PC-3 (cell line): ENCODE measurements around the genes MAP6D1, EIF2B5, AP2M1 and PSMD2.

DNA sequence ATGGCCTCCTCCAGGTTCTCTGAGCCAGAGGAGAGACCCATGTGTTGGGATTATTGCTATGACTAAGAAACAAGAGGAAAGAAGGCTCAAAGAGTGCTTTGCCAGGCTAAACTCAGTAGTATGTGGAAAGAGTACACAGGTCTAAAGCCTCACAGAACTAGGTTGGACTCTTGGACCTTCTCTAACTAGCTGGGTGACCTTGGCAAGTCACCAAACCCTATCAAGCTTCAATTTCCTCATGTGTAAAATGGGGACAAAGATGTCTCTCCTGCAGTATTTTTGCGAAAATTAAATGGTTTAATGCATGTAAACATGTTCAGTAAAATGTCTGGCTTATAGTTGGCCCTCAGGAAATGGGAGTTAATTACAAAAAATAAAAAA, 532.9 kb downstream of the SOX2 start:
- RAMPAGE, long total RNA: no peak

GRCh38 chr3:182498670-182498925, 294.7 kb upstream of the ATP11B start:
- RAMPAGE, long total RNA: no peak

DNA sequence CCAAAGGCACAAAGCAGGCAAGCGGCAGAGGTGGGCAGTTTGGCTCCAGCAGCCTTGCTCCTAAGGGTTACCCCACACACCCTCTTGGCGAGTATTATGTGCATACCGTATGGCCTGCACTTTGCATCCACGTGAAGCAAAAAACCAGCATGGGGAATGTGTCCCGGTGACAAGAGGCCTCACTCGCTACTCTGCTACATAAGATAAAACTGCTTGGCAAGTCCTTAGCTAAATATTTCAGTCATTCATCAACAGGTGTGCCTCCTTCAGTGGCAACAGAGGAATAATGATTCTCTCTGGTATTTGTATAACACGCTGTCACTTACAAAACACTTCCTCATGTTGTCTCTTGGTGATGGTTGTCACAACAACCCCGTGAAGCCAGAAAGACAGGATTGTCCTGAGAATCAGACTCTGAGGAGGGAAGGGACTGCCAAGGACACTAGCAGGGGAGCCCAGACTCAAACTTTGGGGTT, 150.7 kb upstream of the ATP11B start:
- RAMPAGE, long total RNA: no peak

DNA sequence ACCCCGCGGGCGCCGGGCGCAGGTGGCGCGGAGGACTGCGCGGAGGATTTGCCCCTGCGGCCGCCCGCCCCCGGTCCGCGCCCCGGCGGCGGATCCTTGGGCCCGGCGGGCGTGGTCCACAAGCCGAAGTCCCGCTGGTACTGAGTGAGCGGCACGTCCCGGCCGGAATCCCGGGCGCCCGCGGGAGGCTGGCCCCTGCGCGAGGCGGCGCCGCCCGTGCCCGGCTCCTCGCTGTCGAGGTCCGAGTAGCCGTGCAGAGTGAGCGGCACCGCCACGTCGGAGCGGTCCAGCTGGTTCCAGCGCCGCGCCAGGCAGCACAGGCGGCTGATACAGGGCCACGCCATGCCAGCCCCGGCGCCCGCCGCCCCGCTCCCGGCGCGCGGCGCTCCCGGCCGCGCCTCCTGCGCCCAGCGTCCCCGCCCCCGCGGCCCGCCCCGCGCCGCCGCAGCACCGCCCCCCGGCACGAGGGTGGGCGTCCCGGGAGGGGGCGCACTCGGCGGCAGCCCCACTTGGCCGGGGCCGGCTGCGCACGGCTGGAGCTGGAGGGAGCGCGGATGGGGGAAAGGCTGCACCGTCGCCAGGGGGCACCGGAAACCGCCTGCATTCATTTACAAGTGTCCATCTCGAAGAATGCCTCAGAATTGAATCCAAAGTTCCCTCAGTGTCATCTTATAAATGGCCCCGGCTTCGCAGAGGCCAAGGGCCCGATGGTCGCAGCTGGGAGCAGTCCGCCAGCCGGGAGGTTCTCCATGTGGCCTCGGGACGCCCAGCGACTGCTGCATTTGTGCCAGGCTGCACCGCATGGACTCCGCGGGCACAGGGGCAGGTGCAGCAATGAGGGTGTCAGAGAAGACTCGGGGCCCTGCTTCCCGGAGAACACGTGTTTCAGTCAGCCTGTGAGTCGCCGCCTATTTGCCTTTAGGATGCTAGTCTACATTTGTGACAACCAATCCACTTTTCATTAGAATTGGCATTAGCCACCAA, at the start of gene MAP6D1:
MAP6D1 (minus strand) TSS at position 374 of the 984 bp plus-strand sequence.
- RAMPAGE, long total RNA: no peak

DNA sequence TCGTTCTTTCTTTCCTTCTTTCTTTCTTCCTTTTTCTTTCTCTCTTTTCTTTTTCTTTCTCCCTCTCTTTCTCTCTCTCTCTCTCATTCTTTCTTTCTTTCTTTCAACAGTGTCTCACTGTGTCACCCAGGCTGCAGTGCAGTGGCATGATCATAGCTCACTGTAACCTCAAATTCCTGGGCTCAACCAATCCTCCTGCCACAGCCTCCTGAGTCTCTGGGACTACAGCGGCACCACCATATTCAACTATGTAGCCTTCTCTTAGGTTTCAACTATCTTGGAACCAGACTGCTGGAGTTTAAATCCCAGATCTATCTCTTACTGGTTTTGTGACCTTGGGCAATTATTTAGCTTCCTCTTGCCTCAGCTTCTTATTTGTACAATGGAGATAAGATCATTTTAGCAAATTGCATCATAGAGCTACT, 27.2 kb upstream of the PARL start:
- RAMPAGE, long total RNA: no peak

- RAMPAGE, long total RNA: no peak
Observed at GRCh38 chr3:184135115-184136156, at the start of gene EIF2B5. TSS of gene EIF2B5 (plus strand) at chr3:184135358.

DNA sequence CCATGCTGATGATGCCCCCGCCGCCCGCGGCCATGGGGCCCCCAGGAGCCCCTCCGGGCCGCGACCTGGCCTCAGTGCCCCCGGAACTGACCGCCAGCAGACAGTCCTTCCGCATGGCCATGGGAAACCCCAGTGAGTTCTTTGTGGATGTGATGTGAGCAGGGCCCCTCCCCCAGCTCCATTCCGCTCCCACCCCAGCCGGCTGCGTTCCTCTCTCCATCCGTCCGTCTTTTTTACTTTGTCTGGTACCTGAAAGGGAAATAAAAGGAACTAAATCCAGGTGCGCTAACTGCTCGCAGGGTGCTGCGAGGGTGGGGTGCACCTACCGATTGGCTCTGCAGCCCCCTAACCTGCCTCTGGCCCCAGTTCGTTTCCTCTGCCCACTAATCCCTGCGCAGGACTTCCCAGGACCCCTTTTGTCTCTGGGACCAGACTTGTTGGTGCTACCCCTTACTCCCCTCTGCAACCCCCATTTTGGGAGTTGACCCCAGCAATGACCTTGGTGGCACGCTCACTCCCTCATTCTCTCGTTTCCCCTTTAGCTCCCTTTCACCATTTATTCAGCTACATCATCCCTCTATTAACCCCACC, 4.0 kb upstream of the AP2M1 start:
- RAMPAGE, long total RNA: no peak

DNA sequence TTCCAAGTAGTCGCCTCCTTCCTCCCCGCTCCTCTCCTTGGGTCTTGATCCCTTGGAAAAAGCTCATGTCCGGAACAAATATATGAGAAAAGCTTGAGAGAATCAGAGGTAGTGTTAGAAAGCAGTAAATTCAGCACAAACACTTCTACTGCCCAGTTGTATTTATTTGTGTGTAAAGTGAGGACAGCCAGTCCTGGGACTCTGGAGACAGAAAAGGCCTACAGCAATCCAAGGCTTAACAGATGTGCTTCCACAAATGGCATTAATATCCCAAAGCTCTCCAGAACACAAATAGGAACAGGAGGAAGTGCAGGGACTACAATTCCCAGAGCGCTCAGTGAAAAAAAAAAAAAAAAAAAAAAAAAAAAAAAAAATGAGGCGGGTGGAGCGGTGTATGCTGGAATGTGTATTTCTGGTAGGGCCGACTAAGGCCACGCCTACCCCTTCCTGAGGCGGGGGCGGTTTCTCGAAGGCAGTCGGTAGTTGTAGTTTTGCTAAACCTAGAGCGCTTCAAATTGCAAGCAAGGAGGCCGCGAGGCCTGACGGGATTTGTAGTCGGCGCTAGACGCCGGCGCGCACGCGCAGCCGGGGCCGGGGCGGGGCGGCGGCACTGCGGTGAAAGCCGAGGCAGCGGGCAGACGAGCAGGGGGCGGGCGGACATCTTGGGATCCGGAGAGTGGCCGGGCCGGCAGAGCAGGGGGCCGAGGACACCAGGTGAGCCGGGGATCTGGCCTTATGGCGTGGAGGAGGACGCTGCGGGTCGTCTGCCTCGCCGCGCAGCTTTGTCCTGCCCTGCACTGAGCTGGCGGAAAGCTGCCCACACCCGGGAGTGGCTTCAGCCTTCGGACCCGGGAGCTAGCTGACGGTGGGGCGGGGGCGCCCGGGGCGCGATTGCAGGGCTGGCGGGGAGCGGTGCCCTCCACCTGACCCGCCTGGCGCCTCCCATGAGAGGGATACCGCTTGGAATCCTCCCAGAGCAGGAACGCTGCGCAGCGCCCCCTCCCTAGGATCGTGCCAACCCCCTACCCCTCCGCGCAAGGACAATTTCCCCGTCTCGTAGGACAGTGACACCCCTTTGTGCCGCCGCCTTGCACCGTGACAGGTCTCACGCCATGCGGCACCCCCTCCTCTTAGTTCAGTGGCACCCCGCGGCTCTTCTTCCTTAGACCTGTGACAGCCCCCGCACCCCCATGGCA, at the start of gene AP2M1:
AP2M1 (plus strand) TSS at position 610 of the 1,196 bp plus-strand sequence.
- RAMPAGE, long total RNA: start-site peak on the plus strand centred at position 646 of the sequence, 104 bp wide, 1,201 and 466 reads in 2 replicates

DNA sequence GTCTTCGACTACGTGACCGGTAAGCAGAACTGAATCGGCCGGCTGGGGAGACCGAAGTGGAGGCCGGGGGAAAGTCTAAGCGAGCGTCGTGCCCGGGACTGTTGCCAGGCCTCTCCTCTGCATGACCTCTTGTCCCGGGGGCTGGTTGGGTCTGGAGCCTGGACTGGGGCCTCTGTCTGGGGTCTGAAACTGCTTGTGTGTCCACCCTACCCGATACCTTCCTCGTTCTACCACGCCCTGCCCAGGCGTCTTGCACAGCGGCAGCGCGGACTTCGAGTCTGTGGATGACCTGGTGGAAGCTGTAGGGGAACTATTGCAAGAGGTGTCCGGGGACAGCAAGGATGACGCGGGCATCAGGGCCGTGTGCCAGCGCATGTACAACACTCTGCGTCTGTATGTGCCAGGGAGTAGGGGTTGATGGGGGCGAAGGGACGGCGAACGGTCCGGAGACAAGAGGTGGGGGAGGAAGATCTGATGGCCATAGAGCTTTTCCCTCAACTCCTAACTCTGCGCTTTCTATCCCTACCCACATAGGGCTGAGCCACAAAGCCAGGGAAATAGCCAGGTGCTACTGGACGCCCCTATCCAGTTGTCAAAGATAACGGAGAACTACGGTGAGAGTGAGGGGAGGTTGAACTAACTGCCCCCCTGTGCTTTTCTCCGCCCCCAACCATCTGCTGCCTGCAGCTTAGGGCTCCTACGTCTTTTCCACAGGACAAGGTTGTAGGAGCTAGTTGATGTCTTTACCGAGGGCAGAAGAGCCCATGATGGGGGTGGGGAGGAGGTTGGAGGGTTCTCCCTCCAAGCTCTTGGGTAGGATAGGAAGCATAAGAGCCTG, 482 bp downstream of the ABCF3 start:
- RAMPAGE, long total RNA: no peak

DNA sequence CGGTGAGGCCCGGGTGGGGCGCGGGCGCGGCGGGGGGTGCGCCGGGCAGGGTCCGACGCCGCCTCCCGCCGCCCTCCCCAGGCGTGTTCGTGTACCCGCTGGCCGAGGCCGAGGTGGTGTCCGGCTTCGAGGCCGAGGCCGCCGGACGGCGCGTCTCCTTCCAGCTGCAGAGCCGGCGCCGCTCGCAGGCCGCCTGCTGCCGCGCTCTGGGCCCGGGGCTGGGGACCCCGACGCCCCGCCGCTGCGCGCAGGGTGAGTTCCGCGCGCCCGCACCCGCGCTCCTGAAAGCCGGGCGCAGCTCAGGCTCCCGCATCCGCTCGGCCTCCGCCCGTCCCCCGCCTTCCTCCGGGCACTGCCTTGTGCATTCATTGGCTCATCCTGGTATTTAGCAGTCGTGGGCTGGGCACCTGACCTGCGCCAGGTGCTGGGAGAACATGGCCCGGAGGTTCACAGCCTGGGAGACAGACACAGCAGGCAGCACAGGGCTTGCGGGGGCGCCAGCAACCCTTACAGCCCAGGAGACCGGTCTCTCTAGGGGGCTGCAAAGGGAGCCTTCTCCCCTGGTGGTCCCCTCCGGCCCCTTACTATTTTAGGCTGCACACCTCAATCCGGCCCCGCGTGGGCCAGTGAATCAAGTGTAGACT, 1.4 kb downstream of the VWA5B2 start:
- RAMPAGE, long total RNA: no peak

DNA sequence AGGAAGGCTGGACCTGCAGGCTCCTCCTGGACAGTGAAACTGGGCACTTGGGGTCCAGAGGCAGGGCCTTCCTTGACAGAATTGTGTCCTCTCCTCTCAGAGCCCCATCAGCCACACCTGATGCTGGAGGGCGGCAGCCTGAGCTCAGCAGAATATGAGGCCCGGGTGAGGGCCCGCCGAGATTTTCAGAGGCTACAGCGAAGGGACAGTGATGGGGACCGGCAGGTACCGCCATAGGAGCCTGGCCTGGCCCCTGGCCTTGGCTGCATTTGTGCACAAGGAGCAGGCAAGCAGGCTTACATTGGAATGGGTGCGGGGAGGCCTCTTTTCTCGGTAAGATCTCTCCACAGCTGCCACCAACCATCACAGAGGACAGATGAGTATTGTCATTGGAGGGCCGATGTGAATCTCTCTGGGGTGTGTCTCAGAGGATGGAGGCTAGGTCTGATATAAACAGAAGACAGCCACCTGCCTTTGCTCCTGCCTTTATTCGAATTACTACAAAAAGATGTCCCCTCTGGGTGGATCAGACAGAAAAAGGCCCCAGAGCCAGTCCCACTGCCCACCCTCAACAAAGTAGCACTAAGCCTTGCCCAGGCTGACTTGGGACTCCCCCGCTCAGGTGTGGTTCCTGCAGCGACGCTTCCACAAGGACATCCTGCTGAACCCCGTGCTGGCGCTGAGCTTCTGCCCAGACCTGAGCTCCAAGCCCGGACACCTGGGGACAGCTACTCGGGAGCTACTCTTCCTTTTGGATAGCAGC, 5.3 kb downstream of the VWA5B2 start:
- RAMPAGE, long total RNA: no peak

DNA sequence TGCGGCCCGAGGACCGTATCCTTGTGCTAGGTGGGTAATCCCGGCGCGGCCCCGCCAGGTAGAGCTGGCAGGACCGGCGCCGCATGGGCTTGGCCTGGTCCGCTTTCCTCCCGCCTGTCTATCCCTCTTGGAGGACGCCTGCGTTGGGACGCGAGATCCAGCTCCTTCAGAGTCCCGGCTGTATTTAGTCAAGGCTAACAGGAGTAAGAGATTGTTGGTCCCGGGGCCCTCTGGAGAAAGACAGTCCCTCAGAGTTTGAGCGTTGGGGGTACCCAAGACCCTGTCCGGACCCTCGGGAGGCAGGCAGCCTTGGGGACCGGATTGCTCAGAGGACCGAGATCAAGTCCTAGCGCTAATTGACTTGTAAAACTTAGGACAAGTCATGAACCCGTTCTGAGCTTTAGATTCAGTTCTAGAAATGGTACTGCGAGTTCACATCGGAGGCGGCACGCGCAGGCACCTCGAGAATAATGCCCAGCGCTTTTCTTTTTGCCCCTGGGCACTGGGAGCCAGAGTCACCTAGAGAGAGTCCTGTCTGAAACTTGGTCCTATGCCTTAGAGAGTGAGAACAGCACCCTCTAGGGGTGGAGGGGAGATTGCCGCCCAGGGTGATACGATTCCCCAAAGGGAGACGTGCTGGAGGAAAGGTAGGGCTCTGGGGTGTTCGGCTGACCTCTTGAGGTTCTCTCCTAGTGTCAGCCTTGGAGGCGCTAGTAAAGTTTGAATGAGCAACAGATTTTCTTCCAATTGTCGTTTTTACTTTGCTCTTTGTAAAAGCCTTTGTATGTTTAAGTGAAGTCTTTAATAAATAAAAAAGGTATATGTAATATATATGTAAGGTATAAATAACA, 614 bp downstream of the EEF1AKMT4 start:
- RAMPAGE, long total RNA: no peak

GRCh38 chr3:184299153-184299975, at the start of gene PSMD2:
TSS of gene PSMD2 (plus strand) at chr3:184299241.
- RAMPAGE, long total RNA: start-site peak on the plus strand at chr3:184299218-184299276, 599 and 95 reads in 2 replicates

GRCh38 chr3:184324582-184325419, 10.4 kb downstream of the EIF4G1 start:
- RAMPAGE, long total RNA: no peak

DNA sequence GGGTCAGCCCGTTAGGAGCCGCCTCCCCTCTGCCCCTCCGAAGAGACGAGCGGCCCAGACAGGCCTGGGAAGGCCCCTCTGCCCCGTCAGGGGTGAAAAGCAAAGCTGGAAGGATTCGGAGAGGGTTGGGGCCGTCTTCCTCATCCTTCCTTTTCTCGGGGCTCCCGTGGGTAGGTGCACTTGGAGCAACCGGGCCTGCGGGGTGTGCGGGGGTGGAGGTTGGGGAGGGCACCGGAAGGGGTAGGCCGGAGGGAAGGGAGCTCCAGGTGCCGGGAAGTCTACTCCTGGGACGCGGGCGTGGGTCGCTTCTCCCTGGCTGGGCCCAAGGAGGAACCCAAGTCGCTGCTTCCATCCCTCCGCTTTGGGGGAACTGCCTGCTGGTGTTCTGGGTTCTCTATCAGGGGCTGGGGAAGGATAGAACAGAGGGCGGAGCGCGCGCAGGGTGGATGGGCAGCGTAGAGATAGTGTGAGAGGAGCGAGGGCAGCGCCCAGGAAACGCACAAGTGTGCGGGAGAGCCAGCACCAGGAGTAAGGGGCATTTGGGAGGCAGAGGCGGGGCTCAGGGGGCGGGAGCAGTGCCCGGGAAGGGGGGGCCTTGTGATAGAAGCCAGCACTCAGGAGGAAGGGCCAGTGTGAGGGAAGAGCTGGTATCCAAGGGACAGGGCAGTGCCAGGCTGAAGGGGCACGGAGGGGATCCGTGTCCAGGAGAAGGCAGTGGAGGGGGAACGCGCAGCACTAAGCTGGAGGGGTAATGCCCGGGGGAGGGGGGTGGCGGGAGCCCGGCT, 659 bp downstream of the POLR2H start:
- RAMPAGE, long total RNA: no peak

GRCh38 chr3:184368132-184368408, 6.6 kb downstream of the POLR2H start:
- RAMPAGE, long total RNA: no peak

- RAMPAGE, long total RNA: no peak
Observed at GRCh38 chr3:184382605-184383195, 2.8 kb downstream of the CHRD start.

DNA sequence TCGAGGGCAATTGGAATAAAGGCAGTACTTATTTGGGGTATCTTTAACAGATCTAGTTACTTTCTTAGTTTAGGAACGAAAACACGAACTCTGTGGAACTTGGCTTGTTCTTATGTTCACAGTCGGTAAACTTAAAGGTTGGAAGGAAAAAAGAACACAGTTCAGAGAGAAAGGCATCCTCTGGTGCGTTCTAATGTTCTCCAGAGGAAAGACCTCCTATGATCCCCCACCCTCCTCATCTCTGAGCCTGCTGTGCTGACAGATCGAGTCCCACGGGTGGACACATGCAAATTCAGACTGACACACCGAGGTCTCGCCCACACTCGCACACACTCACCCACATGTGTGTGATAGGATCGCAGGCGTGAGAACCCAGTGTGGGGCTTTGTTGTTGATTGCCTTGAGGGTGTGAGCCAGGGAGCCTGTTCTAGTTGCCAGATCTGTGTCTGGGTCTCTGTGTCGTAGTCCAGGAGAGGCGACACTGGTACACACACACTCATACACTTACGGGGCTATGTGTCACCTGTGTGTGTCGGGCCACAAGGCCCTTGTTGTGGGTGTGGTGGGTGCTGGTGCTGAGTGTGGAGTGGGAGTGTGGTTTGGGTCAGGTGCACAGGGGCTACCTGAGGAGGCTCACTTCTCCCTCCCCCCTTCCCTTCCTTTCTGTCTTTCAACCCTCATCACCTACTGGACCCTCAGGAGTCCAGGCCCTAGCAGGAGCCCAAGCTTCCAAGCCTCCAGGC, 1.9 kb downstream of the EPHB3 start:
- RAMPAGE, long total RNA: no peak

DNA sequence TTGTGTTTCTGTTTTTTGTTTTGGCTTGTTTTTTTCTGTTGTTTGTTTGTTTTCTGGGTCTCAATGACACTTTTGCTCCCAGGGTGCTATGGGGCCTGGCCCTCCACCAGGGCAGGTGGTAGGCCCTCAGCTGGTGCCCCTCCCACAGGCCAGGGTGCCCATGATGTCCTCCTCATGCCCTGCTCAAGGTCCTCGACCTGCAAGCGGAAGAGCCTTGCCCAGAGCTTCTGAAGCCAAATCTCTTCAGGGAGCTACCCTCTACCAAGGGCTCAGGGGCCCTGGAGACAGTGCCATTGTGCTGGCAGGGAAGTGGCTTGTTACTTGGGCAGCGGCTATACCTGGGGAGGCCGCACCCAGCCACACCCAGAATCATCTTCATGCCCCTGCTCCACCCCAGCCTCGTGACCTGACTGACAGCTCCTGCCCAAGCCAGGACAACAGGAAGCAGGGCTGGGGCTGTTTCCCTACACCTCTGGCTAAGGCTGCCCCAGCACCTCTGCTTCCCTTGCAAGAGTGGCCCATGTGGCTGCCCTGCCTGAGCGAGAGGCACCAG, 5.3 kb downstream of the EPHB3 start:
- RAMPAGE, long total RNA: no peak

DNA sequence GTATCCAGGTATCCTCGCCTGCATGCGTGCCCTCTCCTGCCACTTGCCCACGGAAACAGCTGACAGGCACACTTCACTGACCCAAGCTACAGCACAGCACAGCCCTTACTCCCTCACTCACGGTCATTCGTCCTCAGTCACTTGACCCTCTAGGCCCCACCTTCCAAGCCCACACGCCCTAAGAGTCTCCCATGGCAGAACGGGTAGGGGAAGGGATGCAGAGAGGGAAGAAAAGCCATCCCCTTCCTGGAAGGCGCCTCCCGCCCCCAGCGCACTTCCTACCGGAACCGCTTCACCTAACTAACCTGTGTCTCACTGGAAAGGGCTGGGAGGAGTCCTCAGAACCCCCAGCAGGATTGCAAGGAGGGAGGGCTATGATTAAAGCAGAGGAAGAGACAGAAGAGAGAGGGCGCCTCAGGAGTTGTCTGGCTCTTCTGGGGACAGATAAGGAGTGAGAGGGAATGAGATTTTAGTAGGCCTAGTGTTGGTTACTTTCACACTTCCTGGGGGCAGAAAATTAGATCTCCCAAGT, 22.9 kb downstream of the EPHB3 start:
- RAMPAGE, long total RNA: no peak